ENCODE results near the gene NDN.

GRCh38 chr15:21263075-21263406 lies 177.3 kb downstream of the POTEB3 start:
- PRO-cap, 3 experiments, result no peak in any of the 3 experiments
- RAMPAGE, long total RNA, result no peak
- RRBS, 2 experiments, result no CpG with 5 or more reads among the region's 6 CpGs

DNA sequence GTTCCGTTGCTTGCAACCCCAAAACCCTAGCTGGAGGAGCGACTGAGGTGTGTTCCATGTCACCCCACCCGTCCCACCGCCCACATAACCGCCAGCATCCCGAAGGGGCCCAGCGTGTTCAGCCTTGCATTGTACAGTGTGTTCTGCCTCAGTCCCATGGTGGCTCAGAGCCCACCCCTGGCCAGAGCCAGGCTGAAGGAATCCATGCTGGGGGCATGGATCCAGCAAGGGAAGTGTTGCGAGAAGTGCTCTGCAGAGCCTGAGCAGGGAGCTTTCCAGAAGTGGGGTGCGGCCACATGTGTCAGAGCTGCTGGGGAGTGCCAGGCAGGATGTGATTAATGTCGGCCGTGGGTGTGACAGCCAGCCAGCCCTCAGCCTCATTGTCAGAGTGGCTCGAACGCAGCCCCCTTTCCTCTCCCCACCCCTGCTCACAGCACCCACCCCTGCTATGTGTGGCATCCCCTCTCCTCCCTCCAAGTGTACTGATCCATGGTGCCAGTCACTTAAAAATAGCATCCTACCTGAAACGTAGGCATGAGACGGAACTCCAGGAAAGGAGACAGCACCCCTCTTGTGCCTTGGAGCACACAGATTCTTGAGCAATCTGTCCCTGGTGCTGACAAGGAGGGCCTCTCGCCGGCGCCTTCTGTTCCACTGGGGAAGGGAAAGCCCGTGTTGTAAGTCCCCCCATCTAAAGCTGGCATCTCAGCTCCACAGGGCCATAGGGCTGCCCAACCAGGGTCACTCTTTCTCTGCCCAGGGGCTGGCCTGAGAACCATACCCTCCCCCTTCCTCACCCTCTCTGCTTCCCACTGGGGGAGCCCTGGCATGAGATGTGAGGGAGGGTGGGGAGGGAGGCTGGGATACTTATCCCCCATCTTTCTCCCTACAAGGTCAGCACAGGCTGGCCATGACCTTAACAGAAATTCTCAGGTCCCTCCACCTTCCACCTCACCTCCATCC lies 145.0 kb downstream of the OR4N4 start:
- PRO-cap, 3 experiments, result no peak in any of the 3 experiments
- RAMPAGE, long total RNA, result no peak
- RRBS, 2 experiments, result no CpG with 5 or more reads among the region's 19 CpGs

- PRO-cap, 3 experiments, result no peak in any of the 3 experiments
- RAMPAGE, long total RNA, result no peak
- RRBS, 2 experiments, result no CpG with 5 or more reads among the region's 3 CpGs
Observed at GRCh38 chr15:22729055-22729487, 57.4 kb upstream of the NIPA1 start.

GRCh38 chr15:22837464-22837850 lies 1.0 kb upstream of the NIPA2 start:
- PRO-cap, 3 experiments, result no peak in any of the 3 experiments
- RAMPAGE, long total RNA, result no peak
- RRBS, 2 experiments, result 70% methylated on average over 4 of the region's 21 CpGs; no CpG with 5 or more reads in 1 of the 2 experiments

- PRO-cap, 3 experiments, result no peak in any of the 3 experiments
- RAMPAGE, long total RNA, result no peak
- RRBS, 2 experiments, result no CpG with 5 or more reads among the region's 11 CpGs
Observed at GRCh38 chr15:22881113-22881547, 42.7 kb downstream of the NIPA2 start.

- PRO-cap, 3 experiments, result no peak in any of the 3 experiments
- RAMPAGE, long total RNA, result no peak
- RRBS, 2 experiments, result no CpG with 5 or more reads among the region's 4 CpGs
Observed at GRCh38 chr15:23304844-23305166, 29.2 kb downstream of the GOLGA6L26 start.

DNA sequence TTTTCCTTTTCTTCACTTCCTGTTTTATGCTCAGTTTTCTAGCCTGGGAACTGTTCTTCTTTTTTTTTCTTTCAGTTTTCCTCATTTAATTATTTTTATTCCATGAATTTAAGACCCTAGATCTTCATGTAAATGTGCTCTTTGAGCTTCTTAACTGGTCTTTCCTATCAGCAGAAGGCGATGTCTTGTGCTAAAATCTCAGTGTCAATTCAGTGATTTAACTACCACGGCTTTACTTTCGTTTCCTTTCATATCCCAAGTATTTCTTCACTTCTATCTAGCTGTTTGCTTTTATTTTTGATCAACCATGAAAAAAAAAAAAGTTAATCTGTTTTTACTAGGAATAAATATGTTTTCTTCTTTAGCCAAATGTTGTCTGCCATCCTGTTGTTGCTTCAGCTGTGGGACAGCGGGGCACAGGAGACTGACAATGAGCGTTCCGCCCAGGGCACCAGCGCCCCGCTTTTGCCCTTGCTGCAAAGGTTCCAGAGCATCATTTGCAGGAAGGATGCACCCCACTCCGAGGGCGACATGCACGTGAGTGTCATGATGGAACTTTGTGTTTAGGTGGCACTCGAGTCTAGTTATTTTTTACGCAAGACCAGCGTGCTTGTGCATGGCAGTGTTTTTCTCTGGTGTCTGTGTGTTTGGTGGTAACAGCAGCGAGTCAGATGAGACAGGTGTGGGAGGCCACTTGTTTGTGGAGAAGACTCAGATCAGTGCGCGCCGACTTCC lies 23.4 kb downstream of the GOLGA6L26 start:
- PRO-cap, 3 experiments, result no peak in any of the 3 experiments
- RAMPAGE, long total RNA, result no peak
- RRBS, 2 experiments, result no CpG with 5 or more reads among the region's 18 CpGs

DNA sequence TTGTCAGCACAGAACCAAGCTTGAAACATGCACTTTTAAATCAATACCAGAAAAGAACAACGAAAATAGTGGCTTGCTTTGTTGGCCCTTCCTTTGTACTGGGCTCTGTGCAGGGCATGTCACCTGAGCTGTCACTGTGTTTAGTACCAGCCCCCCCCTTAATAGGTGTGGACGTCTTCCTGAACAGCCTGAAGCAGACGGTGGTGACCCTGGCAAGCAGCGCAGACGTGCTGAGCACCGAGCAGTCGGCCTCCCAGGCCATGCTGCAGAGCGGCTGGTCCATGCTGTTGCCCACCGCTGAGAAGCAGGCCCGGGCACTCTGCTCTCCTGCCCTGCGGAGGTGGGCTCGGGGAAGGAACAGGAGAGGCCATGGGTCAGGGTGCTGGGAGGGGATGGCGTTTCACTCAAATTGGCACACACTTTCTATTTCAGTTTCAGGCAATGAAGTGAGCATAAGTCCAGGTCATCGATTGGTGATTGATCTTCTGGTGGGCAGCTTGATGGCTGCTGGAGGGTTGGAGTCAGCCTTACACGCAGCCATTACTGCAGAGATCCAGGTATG lies 22.7 kb downstream of the GOLGA6L26 start:
- PRO-cap, 3 experiments, result no peak in any of the 3 experiments
- RAMPAGE, long total RNA, result no peak
- RRBS, 2 experiments, result no CpG with 5 or more reads among the region's 15 CpGs

GRCh38 chr15:23687192-23687609 lies at the start of gene NDN:
NDN (minus strand) TSS chr15:23687305.
- PRO-cap, 3 experiments, result peak in 1 of 3 experiments; most common minus-strand start chr15:23687292 (in 1)
- RAMPAGE, long total RNA, result start-site peak on the minus strand at chr15:23687270-23687310, 111 and 111 reads in 2 replicates
- RRBS, 2 experiments, result no CpG with 5 or more reads among the region's 38 CpGs

DNA sequence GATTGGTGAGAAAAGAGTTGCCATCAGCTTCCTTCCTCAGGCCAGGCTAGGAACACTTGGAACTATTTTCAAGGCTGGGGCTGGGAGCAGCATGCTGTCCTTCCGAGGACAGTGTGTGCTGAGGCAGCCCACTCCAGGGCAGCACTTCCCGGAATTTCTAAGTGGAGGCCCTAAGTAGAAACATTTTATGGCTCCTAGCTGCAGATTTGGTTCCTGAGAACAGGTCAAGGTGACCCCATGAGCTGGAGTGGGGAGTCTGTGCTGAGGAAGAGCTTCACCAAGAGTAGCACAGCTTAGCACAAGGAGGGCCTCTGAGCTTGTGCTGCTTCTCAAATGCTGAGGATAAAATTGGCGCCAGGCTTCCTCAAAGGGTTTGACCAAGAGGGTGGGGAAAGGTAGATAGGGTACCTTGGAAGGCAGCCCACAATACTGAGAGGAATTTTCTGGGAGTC lies 111.1 kb upstream of the NDN start:
- PRO-cap, 3 experiments, result no peak in any of the 3 experiments
- RAMPAGE, long total RNA, result no peak
- RRBS, 2 experiments, result no CpG with 5 or more reads among the region's 3 CpGs

- PRO-cap, 3 experiments, result no peak in any of the 3 experiments
- RAMPAGE, long total RNA, result no peak
- RRBS, 2 experiments, result no CpG with 5 or more reads among the region's 2 CpGs
Observed at GRCh38 chr15:23840110-23840510, 153.0 kb upstream of the NDN start.

- PRO-cap, 3 experiments, result no peak in any of the 3 experiments
- RAMPAGE, long total RNA, result no peak
- RRBS, 2 experiments, result 26 to 29% methylated on average over 6 of the region's 27 CpGs
Observed at GRCh38 chr15:23869317-23869872, 182.3 kb upstream of the NDN start.

- PRO-cap, 3 experiments, result no peak in any of the 3 experiments
- RAMPAGE, long total RNA, result no peak
- RRBS, 2 experiments, result no CpG with 5 or more reads among the region's 34 CpGs
Observed at GRCh38 chr15:24101460-24102026, 414.4 kb upstream of the NDN start.

- PRO-cap, 3 experiments, result peak in 1 of 3 experiments; most common minus-strand start chr15:24878322 (in 1)
- RAMPAGE, long total RNA, result no peak
- RRBS, 2 experiments, result 25 to 32% methylated on average over 9 of the region's 35 CpGs
Observed at GRCh38 chr15:24878219-24878571, 76.6 kb upstream of the SNRPN start.

DNA sequence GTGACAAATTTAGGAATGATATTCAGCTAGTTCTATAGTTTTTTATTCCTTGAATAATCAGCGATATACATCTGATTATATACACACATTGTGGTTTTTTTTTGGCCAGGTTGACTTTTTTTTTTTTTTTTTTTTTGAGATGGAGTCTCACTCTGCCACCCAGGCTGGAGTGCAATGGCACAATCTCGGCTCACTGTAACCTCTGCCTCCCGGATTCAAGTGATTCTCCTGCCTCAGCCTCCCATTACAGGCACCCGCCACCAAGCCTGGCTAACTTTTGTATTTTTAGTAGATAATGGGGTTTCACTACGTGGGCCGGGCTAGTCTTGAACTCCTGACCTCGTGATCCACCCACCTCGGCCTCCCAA lies 38.9 kb upstream of the SNRPN start:
- PRO-cap, 3 experiments, result peak in 1 of 3 experiments; most common minus-strand start position 130 of the sequence (in 1)
- RAMPAGE, long total RNA, result no peak
- RRBS, 2 experiments, result 29 to 64% methylated on average over 2 of the region's 8 CpGs

DNA sequence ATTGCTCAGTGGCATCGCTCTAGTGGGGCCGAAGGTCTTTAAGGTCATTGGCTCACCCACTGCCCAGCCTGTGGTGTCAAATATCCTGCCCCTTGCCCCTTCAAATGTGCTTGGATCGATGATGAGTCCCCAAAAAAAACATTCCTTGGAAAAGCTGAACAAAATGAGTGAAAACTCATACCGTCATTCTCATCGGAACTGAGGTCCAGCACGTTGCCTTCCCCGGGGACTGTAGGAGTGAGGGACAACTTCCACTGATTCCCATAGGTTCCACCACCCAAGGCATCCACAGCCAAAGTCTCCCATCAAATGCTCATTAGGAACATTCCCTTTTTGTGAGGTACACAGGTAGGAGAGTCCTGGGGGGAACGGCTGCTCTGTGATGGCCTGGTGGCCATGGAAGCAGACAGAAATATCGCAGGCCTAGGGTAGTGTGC lies 99.3 kb downstream of the SNRPN start:
- PRO-cap, 3 experiments, result no peak in any of the 3 experiments
- RAMPAGE, long total RNA, result no peak
- RRBS, 2 experiments, result no CpG with 5 or more reads among the region's 9 CpGs

- PRO-cap, 3 experiments, result no peak in any of the 3 experiments
- RAMPAGE, long total RNA, result no peak
- RRBS, 2 experiments, result no CpG with 5 or more reads among the region's 6 CpGs
Observed at GRCh38 chr15:25338599-25339422, 100.0 kb downstream of the UBE3A start.

DNA sequence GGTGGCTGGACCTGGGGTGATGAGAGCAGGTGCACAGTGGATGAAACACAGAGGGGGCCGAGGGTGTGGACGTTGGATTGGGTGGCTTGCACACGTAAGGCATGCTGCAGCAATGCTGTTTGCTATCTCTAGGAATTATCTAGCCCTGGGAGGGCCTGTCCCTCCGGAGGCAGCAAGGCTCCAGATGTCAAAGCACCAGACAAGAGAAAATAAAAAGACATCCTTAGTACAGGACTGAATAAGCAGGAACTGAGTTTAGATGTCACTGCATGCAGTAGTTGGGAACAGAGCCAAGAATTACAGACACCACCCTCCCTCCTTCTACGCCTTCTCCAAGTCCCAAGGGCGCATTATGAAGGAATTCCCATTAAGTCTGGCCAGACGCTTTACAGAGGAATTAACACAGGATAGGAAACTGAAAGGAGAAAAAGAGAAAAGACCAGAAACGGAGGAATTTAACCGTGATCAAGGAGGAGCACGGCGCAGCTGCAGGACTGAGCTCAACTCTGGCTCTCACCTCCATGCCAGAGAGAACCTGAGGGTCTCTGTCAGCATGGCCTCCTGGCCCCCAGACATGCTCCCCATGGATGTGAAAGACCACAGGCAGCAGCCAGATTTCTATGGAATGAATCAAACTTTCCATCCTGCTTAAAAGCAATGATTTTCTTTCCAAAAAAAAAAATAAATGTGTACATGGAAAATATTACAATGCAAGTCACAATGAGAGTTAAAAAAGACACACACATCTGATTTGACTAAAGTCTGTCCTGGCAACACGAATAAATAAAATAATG lies 13.8 kb downstream of the ATP10A start:
- PRO-cap, 3 experiments, result no peak in any of the 3 experiments
- RAMPAGE, long total RNA, result no peak
- RRBS, 2 experiments, result no CpG with 5 or more reads among the region's 12 CpGs

DNA sequence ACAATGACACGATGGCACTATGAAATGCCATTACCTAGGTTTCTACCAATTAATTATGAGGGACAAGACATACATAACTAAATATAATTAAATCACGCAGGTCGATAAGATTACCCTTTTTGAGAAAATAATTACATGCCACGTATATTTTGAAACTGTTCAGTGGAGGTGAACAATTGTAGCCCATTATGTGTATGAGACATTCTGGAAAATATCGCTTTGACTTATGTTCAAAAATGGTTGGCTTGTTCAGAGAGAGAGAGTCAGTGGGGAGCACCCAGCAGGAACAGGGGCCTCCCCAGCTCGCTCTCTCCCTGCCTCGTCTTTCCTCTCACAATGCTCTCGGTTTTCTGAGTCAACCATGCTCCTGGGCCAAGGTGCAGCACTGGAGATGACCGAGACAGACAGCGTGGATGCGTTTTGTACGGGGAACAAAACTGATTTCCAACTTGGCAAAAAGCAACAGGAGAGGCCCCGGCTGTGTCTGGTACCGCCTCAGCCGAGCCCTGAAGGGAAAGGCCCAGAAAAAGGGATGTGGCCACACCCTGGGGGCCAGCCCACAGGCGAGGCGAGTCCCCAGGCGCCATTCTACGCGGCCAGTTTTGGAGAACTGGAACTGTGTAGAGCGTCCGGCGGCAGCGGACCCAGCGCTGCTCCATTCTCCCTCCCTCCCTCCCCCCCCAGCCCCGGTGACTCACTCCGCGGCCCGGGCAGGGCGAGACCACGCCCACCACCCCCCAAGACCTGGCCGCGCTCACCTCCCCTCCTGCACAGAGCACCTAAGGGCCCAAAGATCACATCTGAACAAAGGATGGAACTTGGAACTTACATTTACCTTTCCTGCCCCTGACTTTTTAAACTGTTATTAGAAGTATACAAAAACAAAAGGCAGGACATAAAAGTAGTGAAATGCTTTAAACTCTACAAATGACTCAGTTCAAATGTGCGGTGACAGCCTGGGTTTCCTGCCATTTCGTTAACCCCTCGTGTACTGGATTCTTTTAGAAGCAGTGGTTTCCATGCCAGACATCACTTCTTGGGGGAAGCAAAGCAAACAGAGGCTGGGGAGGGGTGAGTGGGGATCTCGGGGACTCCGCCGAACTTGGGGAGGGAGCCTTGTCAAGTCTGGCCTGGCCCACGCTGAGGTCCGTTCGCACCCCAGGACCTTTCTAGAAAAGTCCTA lies 12.8 kb downstream of the ATP10A start:
- PRO-cap, 3 experiments, result peak in 3 of 3 experiments; most common plus-strand start position 586 of the sequence (in 1); most common minus-strand start position 508 of the sequence (in 3)
- RAMPAGE, long total RNA, result no peak
- RRBS, 2 experiments, result 2 to 3% methylated on average over 5 of the region's 42 CpGs

- PRO-cap, 3 experiments, result no peak in any of the 3 experiments
- RAMPAGE, long total RNA, result no peak
- RRBS, 2 experiments, result 86% methylated on average over 1 of the region's 14 CpGs; no CpG with 5 or more reads in 1 of the 2 experiments
Observed at GRCh38 chr15:25861826-25862291, 1.3 kb downstream of the ATP10A start.

Data from skeletal muscle tissue (tissue), 7 donors.